ENCODE measurements around a stretch of chr13.

GRCh38 chr13:32414416-32415016, 13.4 kb downstream of the N4BP2L1 start:
- RRBS, result no CpG with 5 or more reads among the region's 4 CpGs

- RRBS, result no CpG with 5 or more reads among the region's 8 CpGs
Measured at GRCh38 chr13:32428739-32429570, 1.0 kb upstream of the N4BP2L1 start.

DNA sequence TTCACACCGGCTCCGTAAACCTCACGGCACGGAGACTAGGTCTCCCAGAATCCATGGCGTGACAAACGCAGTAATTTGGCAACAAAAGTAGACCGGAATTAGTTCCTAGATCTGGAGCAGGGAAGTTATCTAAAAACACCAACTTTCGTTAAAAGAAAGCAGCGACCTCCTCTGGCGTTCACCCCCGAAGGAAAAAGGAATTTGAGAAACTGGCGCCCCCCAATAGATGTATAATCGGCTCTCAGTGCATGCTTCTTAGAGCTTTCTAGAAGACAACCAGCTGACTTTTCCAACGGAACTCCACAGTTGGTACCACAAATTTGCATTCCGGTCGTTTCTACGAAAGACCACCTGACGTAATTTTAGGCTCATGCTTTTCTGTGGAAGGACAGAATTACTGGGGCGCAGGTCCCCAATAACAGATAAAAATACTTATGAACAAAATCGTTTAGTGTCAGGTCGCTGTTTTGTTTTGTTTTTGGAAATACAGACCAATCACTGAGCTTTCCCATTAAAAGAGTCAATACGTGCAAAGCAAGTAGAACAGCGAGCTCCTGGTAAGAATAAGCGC, 356 bp upstream of the N4BP2L2 start:
- RRBS, result under 1% methylated on average over 6 of the region's 24 CpGs

- RRBS, result no CpG with 5 or more reads among the region's 1 CpG
Measured at GRCh38 chr13:32737091-32737474, 150.8 kb downstream of the PDS5B start.

- RRBS, result no CpG with 5 or more reads among the region's 8 CpGs
Measured at GRCh38 chr13:32774683-32775403, 188.6 kb downstream of the PDS5B start.

DNA sequence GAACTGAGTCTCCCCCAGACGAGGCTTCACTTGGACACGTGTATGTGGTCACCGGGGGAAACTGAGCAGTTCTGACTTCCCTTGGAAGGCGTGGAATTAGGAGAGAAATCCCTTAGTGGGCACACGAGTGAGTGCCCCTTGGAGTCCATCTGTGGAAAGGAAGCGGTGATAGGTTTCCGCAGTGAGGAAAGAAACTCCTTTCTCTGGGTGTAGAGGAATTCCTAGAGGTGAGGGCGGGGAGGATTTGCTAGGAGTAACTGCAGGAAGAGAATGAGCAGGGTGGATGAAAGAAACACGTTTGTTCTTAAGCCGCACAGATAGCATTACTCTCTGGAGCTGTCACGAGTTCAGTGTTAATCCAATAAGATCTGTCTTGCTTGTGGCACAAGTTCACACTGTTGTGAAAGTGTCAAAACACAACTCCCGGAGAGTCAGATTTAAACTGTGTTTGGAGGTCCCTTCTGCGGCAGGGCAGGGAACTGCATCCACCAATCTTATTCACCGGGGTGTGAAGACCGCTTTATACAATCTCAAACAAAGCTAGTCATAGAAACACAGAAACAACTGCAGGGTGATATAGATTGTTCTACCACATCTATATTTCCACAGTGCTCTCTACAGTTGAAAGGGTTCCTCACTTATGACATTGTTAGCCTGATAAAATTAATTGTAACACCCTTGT, 1.3 kb downstream of the KL start:
- RRBS, result 81% methylated on average over 2 of the region's 15 CpGs

GRCh38 chr13:33197264-33198097, 88.1 kb downstream of the STARD13 start:
- RRBS, result no CpG with 5 or more reads among the region's 19 CpGs

DNA sequence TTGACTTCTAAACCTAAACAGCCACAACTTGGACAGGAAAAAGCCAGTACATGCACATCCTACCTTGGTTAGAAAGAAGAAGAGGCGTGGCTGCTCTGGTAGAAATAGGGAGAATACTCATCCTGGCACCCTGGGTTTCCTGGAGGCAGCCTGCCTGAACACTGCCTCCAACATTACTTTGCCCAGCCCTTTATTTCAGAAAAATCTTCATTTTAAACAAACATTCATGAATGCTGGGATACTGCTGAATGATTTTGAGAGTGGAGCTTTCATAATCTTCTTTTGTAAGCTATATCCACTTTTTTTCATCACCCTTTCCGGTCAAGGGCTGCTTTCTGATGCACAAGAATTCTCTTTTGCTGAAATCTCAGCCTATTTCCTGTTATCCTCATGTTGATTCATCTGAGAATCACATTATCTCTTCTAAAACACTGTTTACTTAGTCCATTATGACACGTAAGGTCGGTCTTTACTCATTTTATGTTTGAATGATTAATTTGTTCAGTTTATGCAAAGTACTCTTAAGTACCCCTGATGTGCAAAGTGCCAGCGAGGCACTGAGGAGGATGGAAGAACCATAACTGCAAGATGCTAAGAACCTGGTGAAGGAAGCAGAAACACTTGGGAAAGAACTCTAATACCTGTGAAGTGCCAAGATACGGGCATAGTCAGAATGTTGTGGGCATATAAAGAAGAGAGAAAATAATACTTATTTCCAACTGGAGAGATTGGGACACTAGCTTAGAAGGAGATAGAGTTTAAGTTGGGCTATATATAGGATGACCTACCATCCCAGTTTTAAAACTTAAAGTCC, 55.1 kb downstream of the STARD13 start:
- RRBS, result no CpG with 5 or more reads among the region's 6 CpGs

- RRBS, result no CpG with 5 or more reads among the region's 8 CpGs
Measured at GRCh38 chr13:33249391-33250030, 36.0 kb downstream of the STARD13 start.

DNA sequence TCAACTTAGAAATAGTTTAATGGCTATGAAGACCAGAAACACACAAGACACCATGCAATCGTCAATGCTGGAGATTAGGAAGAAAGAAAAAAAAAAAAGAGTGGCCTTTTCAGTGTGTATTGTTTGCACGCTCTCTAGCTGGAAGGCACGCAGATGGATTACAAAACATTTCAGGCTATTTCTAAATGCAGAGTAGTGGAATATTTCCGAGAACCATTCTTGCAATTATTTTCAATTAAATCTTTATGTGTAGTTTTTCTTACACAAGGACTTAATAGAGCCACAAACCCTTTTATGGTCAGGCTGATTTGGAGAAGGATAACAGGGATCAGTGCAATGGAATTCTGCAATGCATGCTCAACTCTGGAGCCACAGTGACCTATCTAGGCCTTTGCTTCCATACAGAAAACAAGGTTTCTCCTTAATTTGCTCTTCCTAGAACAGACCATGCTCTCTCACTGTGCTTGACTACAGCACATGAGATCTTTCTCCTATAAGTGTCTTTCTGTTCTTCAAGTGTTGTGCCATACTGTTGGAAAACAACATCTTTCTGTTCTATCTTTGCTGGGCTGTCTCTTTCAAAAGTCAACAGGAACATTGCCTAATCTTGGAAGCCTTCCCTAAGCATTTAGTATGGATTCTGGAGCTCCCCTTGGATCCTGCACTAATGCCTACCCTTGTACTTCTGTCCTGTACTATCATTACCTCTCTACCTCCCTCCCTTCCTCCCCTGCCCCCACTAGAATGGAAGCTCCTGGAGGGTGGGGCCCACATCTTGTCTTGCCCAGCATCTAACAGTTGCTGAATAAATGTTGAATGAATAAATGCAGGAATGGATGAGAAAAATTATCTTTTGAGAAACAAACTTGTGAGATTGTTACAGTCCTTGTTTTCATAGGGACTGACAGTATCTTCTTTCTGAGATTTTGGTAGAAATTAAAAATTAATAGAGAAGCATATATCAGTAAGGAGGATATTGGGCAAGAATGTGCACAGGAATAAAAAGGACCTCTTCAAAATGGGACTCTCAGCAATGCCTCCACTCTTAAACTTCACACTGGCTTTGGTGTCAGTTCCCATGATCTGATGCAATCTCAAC, 26.8 kb downstream of the STARD13 start:
- RRBS, result no CpG with 5 or more reads among the region's 4 CpGs

DNA sequence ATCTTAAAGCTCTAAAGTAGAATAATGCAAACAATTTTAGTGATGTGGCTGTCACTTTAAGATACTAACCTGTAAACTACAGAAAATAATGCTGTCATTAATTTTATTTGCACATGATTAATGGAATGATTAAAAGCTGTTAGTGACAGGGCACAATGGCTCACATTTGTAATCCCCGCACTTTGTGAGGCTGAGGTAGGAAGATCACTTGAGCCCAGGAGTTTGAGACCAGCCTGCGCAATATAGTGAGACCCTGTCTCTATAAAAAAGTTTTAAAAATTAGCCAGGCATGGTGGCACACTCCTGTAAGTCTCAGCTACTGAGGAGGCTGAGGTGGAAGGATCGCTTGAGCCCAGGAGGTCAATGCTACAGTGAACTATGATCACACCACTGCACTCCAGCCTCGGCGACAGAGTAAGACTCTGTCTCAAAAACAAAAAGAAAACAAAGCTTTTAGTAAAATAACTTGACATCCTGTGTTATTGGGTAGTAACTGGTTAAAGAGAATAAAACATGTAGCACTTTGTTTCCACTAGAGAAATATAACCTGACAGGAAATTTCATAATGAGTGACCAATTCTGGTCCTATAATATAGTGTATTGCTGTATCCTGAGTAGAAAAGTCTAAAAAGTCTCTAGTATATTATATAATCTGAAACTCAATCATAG, 2.8 kb downstream of the STARD13 start:
- RRBS, result no CpG with 5 or more reads among the region's 5 CpGs

- RRBS, result no CpG with 5 or more reads among the region's 8 CpGs
Measured at GRCh38 chr13:33283746-33284753, 1.5 kb downstream of the STARD13 start.

DNA sequence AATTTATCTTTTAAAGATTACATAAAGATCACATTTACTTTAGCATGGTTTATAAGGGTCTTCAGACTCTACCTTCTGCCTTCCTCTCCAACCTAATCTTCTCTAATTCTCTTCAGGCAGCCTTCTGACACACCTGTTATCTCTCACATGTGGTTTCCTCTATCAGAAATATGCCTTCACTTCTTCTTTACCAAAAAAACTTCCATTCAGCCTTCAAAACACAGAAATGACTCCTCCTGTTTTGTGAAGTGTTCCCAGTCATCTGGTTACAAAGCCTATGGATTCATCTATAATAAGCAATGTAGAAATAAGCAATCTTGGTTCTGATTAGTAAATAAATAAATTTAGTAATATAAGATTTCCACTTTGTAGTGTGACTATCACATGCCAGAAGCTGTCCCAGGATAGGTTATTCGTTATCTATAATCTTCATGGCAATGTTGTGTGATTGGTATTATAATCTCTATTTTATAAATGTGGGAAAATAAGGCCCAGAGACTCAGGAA, 30.6 kb upstream of the STARD13 start:
- RRBS, result no CpG with 5 or more reads among the region's 1 CpG

DNA sequence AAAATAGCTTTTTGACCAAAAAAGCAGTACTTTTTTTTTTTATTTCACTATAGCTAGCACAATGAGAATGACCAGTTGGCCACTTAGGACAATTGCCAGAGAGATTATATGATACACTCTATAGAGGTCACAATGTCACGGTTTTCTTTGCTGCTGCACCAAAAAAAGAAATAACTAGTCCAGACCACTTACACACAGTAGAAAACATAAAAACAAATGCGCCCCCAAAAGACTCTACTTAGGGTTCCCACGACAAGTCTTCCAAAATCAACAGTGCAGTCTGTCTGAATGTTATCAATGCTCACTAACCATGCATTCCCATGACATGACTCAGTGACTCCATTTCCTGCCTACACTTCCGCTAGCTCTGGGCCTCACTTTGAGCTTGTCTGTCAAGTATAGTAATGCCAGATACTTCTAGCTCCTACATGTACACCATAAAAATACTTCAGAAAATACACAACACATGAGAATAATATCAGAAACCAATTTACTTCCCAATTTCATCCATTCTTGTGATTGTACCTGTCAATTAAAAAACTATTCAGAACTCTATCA, 209.2 kb upstream of the STARD13 start:
- RRBS, result no CpG with 5 or more reads among the region's 4 CpGs

DNA sequence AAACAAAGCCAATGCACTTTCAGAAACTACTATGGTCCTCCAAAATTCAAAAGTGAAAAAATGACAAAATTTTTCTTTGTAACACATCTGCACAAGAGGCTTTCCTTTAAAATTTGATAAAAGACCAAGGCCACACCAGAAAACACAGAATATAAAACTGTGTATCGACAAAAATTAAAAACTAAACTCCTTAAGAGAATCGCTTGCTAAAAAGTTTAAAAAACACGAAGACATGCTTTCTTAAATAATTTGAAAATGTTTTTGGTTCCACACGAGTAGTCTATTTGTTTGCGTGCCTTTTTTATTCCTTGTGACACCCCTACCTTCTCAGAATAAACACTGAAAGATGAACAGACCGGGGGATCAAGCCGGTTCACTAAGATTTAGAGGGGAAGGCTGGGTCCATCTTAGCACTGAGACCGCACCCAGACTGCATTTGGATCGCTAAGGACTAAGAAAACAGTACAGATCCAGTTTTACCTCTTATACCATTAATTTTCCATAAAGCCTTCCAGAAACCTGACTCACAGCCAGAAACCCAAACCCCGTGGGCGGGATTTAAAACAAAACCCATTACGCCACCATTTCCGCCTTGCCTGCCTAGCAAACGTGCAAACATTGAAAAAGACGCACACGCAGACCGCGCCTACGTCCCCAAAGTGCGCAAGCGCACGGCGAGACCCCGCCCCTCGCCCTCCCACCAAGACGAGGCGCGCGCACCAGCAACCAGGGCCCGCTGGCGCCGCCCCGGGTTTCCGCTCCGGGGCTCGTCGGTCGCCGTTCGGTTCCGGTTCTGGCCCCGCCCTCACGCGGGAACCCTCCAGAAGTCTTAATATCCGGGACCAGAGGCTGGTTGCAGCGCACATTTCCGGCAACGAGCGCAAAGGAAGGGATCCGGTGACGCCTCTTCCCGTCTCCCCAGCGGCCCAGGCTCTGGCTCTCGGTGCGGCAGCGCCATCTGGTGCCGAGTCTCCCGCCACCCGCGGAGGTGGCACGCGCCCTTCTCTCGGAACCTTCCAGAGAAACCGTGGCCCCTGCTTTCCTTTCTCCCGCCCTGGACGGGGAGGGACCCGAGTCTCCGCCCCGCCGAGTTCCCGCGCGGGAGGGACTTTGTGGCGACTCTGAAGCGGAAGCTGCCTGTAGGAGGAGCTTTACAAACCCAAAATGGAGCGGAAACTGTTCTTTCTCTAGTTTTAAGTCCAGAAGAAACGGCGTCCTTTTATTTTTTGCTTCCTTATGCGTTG, 256.7 kb upstream of the STARD13 start:
- RRBS, result 0% methylated on average over 3 of the region's 79 CpGs

DNA sequence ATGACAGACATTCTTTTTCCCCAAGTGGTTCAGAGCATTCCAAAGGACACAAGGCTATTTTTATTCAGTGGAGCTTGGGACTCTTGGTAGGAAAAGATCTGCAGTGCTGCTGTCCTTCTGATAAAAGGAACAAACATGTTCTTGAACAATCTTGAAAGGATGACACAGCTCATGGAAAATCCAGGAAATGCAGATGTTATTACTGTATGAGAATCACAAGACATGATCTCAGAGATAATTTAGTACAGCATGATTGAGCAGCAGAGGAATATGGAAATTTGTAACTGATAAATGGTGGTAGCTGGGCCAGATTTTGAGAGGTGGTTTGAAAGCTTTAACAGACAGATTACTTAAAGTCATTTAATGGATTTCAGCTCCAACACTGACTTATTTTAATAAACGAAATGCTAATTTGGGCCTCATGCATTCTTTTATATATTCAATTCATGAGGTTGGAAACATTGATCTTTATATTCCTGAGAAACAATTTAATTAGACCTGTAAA, 96.1 kb upstream of the RFC3 start:
- RRBS, result no CpG with 5 or more reads among the region's 1 CpG

DNA sequence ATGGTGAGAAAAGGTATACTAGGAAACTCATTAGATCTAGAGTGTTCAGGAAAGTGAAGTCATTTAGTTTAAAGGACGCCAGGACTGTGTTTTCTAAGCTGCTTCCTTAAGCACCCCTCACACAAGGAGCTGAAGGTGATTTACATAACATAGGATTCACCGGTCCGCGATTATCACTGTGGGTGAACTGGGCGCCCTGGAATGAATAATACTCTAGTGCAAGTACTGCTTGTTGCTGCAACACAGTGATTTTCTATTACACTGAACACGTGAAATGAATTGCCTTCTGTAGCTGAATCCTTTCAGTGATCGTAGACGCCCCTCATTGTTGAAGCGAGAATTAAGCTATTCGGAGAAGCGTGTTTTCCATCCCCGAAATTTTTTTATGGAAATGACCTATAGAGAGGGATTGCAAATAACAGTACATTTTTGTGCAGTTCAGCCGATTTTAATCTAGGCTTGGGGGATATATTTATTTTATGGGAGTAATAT, 2.7 kb upstream of the MAB21L1 start:
- RRBS, result no CpG with 5 or more reads among the region's 13 CpGs

GRCh38 chr13:35857649-35858355, 273.4 kb downstream of the DCLK1 start:
- RRBS, result no CpG with 5 or more reads among the region's 8 CpGs

GRCh38 chr13:35968124-35968512, 163.1 kb downstream of the DCLK1 start:
- RRBS, result no CpG with 5 or more reads among the region's 3 CpGs